SK-N-DZ (cell line): Measurements from ENCODE around the genes INO80B and EVA1A.

GRCh38 chr2:74003003-74003895 lies 18.5 kb downstream of the TET3 start:
RAMPAGE:
- cytosol, long total RNA = no peak
- nucleus, long total RNA = no peak

DNA sequence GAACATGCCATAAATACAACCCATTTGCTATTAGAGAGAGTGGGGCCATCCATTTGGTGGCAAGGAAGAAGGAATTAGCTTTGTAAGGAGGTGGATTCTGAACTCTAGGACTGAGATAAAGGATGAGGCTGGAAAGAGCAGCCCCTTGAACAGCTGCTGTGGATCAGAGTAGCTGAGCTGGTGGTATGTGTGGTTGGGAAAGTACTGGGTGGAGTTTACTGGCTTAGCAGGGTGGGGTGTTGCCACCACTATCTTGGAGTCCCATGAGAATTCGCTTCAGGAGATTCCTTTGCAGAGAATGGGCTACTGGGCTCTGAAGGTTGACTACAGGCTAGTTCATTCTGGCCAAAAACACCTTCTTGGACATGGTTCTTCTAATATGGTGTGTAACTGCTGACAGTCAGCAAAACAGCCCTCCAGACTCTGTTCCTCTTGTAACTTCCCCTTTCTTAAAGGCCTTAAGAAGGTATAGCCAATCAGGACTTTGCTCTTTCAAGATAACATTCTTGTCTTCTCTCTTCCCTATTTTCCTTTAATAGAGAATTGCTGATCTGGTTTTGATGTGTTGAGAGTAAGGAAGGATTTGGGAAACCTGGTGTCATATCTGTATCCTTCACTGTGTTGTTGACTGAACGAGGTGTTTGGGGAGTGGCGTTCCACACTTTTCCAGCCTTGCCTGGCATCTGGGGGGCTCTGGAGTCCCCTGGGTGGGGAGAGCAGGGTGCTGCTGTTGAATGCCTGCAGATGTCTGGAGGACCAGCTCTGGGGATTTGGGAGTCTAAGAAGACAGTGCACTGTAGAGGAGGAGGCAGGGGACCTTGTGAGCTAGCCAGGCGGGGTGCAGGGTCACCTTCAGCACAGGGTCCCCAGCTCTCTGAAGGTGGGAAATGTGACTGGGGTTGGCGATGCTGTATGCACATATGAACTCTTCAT lies 52.9 kb downstream of the TET3 start:
RAMPAGE:
- cytosol, long total RNA = no peak
- nucleus, long total RNA = no peak

GRCh38 chr2:74053978-74054237 lies 69.2 kb downstream of the TET3 start:
RAMPAGE:
- cytosol, long total RNA = no peak
- nucleus, long total RNA = no peak

DNA sequence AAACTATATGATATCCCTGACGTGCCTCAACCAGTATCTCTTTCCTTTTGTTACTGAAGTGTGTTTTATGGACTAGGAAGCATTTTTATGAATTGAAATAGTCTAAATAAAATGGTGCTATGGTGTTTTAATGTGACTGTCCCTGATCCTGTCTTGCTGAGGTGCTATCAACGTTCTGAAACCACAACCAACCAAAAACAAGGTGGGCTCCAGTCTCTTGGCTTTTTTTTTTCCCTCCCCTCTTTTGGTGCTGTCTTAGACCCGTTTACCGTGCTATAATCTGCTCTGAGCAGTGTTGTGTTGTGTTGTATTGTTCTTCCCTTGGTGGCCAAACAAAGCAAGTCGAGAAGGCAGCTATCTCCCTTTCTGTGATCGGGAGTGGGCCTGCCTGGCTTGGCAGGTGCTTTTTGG lies 41.8 kb downstream of the BOLA3 start:
RAMPAGE:
- cytosol, long total RNA = no peak
- nucleus, long total RNA = no peak

DNA sequence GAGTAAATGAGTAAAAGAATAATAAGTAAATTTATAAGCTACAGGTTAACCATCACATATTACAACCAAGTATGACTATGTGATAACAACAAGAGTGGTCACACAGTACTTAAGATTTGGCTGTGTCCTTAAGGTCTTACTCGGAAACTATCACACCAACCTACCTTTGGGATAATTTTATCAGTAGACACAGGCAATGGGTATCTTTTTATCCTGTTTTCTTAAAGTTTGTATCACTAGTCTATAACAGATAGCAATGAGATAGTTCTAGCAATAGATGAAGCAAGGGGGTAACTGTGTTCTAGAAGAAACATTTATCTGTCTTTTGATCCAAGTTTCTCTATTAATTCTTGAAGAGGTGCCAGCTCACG lies 8.5 kb upstream of the BOLA3 start:
RAMPAGE:
- cytosol, long total RNA = no peak
- nucleus, long total RNA = no peak

DNA sequence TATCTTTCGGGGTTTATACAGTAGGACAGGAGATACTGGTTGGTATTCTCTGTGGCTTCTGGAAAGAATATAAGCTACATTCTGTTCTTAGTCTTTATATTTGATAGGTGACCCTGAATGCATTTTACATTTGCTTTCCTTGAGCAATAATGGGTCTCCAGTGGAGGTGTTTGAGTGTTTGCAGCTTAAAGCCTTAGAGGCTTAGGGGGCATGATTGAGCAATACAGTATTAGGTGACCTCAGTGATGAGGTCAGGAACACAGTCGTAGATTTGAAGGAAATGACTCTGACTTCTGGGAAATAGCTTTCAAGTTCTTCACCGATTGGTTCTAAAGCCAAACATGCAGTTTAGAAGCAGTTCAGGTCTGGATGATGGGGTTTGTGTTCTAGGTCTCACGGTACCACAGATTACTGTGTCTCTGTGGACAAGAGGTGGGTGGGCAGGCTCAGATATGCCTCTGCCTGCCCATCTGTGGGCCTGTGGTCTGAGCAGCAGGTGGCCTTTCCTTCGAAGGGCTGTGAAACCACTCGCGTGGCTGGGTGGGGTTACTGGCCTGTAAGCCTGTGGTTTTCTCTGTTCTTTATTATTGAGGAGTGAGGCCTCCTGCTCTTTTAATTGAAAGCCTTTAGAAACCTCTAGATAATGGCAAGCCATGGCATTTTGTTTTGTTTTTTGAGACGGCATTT lies 7.8 kb downstream of the MTHFD2 start:
RAMPAGE:
- cytosol, long total RNA = no peak
- nucleus, long total RNA = no peak

DNA sequence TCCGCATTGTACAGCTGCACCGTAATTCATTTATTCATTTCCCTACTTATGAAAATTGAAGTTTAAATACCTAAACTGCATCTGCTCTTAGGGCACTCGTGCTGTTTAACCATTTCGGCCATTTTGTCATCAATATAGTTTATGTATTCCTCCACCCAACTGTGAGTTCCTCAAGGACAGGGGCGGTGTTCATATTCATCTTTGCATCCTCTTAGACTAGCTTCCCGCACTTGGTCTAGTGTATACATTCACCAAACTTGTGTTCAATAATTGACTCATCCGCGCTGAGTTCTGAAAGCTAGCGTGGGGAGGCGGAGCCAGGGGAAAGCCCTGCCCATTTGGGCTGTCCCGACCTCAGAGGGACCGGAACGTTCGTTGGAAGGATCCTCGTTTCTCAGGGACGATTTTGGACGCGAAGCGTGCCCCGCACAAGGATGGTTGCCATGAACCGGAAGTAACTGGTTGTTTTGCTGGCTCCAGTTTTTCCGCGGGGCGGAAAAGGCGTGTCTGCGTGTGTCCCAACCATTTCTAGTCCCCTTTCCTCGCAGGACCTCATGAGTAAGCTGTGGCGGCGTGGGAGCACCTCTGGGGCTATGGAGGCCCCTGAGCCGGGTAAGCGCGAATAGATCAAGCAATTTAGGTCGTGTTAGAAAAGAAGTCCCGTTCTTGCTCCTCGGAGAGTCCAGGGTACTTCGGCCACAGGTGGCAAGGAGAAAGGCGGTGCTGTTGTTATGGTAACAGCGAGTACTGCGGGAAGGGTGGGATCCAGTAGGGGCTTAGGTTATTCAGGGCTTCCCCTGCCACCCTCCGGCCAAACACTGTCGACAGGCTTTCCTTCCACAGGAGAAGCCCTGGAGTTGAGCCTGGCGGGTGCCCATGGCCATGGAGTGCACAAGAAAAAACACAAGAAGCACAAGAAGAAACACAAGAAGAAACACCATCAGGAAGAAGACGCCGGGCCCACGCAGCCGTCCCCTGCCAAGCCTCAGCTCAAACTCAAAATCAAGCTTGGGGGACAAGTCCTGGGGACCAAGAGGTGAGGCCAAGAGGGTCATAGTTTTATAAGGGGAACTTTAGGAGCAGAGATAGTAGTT lies at the start of gene INO80B:
TSS of gene INO80B (plus strand) at position 525 of the 1,094 bp plus-strand sequence.
RAMPAGE:
- cytosol, long total RNA = start-site peak on the plus strand centred at position 539 of the sequence, 38 bp wide, 113 and 119 reads in 2 replicates
- nucleus, long total RNA = start-site peak on the plus strand centred at position 544 of the sequence, 27 bp wide, 94 and 63 reads in 2 replicates

RAMPAGE:
- cytosol, long total RNA = no peak
- nucleus, long total RNA = no peak
Observed at GRCh38 chr2:74498780-74499385, 520 bp downstream of the LBX2 start.

DNA sequence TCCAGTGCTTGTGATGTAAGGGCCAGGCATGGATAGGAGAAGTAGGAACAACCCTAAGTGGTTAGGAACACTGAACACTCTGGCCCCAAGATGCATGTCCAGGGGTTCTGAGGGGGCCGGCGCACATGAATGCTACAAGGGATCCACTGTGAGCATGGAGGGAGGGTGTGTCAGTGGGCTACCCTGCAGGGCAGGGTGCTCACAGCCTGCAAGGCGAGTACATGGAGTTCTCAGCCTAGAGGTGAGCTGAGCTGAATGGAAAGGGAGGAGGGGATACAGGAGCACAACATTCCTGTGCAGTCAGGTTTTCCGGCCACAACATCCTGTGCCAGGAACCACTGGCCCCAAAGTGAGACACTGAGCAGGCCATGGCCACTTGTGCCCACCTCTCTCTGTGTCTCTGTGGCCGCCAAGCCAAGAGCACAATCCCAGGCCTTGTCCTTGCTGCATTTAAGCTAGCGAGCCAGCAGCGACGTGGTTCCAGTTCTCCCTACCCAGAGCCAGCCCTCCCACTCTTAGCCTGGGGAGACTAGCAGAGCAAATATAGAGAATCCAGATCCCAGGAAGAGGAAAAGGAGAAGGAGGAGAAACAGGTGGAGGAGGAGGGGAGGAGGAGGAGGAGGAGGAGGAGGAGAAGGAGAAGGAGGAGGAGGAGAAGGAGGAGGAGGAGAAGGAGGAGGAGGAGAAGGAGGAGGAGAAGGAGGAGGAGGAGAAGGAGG lies 6.1 kb downstream of the DOK1 start:
RAMPAGE:
- cytosol, long total RNA = no peak
- nucleus, long total RNA = no peak

GRCh38 chr2:74701929-74702872 lies 48.2 kb downstream of the SEMA4F start:
RAMPAGE:
- cytosol, long total RNA = no peak
- nucleus, long total RNA = no peak

DNA sequence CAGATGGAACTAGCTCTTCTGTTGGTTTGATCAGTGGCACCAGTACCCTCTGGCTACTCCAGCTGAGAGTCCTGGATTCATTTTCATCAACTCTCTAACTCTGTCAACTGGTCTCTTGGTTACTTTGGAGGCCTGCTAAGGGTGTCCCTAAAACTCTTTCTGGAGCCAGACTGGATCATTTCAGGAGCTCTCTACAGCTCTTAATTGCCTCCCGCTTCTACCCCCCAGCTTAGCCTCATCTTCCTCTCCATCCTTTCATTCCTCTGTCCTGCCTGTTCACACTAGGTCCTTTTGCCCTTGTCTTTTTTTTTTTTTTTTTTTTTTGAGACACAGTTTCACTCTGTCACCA lies 3.4 kb downstream of the HK2 start:
RAMPAGE:
- cytosol, long total RNA = no peak
- nucleus, long total RNA = no peak

GRCh38 chr2:74843005-74844306 lies 9.5 kb downstream of the HK2 start:
RAMPAGE:
- cytosol, long total RNA = no peak
- nucleus, long total RNA = no peak

RAMPAGE:
- cytosol, long total RNA = no peak
- nucleus, long total RNA = no peak
Observed at GRCh38 chr2:74869296-74870006, 35.5 kb downstream of the HK2 start.

GRCh38 chr2:74917662-74918215 lies 40.7 kb upstream of the POLE4 start:
RAMPAGE:
- cytosol, long total RNA = no peak
- nucleus, long total RNA = no peak

RAMPAGE:
- cytosol, long total RNA = no peak
- nucleus, long total RNA = no peak
Observed at GRCh38 chr2:75056161-75056597, 97.7 kb downstream of the POLE4 start.

RAMPAGE:
- cytosol, long total RNA = no peak
- nucleus, long total RNA = no peak
Observed at GRCh38 chr2:75560843-75561744, at the start of gene EVA1A. EVA1A (minus strand) TSS chr2:75560939.

GRCh38 chr2:75608791-75609372 lies 37.7 kb upstream of the MRPL19 start:
RAMPAGE:
- cytosol, long total RNA = no peak
- nucleus, long total RNA = no peak

DNA sequence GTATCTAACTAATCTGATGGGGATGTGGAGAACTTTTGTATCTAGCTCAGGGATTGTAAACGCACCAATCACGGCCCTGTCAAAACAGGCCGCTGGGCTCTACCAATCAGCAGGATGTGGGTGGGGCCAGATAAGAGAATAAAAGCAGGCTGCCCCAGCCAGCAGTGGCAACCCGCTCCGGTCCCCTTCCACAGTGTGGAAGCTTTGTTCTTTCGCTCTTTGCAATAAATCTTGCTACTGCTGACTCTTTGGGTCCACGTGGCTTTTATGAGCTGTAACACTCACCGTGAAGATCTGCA lies 1.6 kb upstream of the GCFC2 start:
RAMPAGE:
- cytosol, long total RNA = no peak
- nucleus, long total RNA = no peak

GRCh38 chr2:78541176-78541523 lies 484.4 kb upstream of the REG3G start:
RAMPAGE:
- cytosol, long total RNA = no peak
- nucleus, long total RNA = no peak

DNA sequence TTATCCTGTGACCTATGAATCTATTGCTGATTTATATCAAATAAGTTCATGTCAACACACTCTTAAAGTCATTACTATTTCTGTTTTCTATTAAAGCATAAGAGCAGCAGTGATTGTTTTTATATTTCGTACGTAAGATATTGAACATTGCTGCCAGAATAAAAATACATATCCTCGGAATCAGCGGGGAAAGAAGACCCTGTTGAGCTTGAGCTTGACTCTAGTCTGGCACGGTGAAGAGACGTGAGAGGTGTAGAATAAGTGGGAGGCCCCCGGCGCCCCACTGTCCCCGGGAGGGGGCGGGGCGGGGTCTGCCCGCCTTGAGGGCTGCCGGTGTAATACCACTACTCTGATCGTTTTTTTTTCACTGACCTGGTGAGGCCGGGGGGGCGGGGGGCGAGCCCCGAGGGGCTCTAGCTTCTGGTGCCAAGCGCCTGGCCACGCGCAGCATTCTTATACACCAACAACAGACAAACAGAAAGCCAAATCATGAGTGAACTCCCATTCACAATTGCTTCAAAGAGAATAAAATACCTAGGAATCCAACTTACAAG lies 324.0 kb upstream of the REG3G start:
RAMPAGE:
- cytosol, long total RNA = no peak
- nucleus, long total RNA = no peak